H1 (cell line): ENCODE data around the gene LDAF1.

GRCh38 chr16:20409700-20410031 lies 332 bp downstream of the ACSM5 start:
- RRBS = no CpG with 5 or more reads among the region's 5 CpGs
CAGE:
- cytosol, long polyA plus RNA = no peak
- long polyA plus RNA = no peak
- nucleus, long polyA plus RNA = no peak

GRCh38 chr16:20736225-20737274 lies 5.1 kb downstream of the THUMPD1 start:
- RRBS = no CpG with 5 or more reads among the region's 8 CpGs
CAGE:
- cytosol, long polyA plus RNA = no peak
- long polyA plus RNA = no peak
- nucleus, long polyA plus RNA = start-site peak on the minus strand at chr16:20736536-20736643, 32 reads; start-site peak on the minus strand at chr16:20736823-20736863, 18 reads; start-site peak on the minus strand at chr16:20736968-20737149, 50 reads

DNA sequence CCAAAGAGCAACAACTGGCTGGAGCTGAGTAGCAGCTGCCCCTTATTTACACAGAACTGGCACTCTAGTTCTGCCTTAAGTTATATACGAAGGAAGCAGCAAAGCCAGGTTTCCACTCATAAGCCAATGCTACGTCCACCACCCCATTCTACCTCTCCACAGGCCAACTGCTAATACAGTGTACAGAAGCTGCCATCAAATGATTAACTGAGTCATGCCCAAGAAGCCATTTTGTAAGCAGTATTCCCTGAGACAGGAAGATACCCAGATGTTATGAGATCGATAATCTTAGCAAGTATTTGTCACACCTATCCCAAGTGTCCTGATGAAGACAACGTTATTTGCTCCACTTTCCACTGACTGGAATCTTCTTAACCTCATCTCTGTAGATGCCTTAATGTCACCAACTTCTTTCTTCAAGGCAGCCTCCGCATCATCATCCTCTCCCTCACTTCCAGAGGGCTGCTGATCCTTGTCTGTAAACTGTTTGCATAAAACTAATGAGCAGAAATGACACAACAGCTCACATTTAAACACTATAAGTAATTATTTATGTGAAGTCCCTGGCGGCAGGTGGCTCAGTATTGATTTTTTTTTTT lies 2.9 kb downstream of the THUMPD1 start:
- RRBS = no CpG with 5 or more reads among the region's 6 CpGs
CAGE:
- cytosol, long polyA plus RNA = no peak
- long polyA plus RNA = no peak
- nucleus, long polyA plus RNA = start-site peak on the minus strand centred at position 368 of the sequence, 205 bp wide, 23 reads

DNA sequence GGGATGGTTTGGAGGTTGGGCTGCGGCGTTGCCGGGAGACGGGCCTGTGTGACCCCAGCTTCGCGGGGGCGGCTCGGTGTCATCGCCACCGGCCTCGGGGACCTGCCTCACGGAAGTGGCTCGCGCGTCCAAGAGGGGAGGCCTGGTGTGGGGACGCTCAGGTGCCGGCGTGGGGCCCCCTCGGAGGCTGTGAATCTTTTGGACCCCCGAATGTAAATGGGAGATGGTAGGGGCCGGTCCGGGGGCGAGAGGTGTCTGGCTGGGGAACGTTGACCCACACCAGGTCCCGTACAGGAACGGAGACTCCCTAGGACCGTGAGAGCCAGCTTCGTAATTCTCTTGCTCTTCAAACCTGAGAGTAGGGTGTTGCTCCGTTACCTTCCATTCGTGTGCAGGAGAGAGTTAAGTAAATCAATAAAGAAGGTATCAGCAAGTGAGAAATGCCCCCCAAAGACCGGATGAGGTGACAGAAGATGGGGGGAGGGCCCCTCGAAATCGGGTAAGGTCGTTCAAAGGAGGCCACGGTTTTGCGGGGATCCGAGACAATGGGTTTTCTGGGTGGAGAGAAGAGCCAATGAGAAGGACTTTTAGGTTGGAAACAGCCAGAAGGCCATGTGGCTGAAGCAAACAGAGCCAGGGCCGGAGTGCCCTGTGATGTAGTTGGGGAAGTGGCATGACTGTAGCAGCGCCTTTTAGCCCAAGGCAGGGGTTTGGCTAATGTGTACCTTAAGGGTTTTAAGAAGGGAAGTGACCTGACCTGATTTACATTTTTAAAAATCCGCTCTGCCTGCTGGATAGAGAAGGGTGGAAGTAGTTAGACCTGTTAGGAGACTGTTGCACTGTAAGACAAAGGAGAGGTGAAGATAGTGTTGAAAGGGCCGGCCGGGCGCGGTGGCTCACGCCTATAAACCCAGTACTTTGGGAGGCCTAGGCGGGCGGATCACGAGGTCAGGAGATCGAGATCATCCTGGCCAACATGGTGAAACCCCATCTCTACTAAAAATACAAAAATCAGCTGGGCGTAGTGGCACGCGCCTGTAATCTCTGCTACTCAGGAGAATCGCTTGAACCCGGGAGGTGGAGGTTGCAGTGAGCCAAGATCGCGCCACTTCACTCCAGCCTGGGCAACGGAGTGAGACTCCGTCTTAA lies 767 bp downstream of the LYRM1 start:
- RRBS = under 1% methylated on average over 18 of the region's 58 CpGs
CAGE:
- cytosol, long polyA plus RNA = no peak
- long polyA plus RNA = no peak
- nucleus, long polyA plus RNA = no peak

DNA sequence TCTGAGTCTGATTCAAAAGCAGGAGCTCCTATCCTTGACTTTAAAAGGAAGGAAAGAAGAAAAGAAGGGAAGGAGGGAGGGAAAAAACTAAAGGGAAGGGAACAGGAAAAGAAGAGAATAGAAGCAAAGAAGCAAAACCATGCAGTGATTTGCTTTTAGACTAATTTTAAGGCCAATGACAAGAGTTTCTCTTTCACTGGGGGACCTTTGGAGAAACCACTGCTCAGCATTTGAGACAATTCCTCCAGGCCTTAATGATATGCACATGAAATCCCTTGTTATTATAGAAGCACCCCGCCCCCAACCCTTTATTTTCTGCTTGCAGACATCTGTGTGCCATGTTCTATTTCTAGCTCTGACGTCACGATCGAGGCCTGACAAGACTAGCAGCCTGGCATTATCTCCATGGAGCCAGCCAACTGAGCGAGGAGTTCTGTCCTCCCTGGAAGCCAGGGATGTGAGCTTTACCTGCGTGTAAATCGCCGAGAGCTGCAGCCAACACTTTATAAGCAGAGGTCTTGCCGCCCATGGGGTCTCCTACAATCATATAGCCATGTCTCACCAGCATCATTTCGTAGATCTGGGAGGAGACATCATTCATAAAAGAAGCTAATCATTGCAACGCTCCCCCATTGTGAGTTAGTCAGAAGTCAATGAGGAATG lies 117.0 kb downstream of the DNAH3 start:
- RRBS = no CpG with 5 or more reads among the region's 11 CpGs
CAGE:
- cytosol, long polyA plus RNA = no peak
- long polyA plus RNA = no peak
- nucleus, long polyA plus RNA = no peak

DNA sequence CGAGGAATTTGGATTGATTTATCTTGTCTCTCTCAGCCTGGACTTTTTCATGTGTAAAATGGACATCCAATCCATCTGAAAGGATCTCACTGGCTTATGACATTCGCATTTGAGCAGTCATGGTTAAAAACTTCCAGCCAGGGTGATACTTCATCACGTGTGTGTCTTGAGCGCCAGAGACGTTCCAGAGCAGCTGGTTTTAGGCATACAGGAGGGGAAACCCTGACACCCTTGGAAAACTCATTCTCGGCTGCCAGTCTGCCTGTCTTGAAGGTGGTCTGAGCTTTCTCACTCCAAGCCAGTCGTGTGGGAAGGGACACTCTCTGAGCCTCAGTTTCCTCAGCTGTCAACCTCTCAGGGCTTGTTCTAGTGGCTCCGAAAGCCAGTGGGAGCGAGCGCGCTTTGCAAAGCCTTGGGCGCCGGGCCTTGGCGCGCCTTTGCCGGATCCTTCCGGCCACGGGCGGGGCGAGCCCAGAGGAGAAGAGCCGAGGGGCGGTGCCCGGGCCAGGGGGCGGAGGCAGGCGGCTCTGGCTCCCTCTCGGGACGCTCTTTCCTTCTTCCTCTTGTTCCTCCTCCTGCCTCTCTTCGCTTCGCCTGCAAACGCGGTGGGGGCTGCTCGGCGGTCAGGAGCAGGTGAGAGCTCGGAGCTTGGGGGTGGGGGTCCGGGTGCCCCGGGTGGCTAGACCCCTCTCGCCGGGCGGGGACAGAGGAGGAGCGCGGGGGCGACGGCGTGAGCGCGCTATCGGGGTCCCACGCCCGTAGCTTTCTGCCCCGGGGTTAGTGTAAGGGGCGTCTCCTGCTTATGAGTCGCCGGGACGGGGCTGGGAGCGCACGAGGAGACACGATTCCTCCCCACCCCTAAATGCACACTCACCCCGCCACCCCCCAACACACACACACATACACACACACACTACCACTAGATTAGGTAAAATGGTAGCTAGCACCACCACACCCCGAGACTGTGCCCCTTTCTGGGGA lies at the start of gene LDAF1:
TSS of gene LDAF1 (plus strand) at position 561 of the 981 bp plus-strand sequence.
- RRBS = 2% methylated on average over 17 of the region's 59 CpGs
CAGE:
- cytosol, long polyA plus RNA = start-site peak on the plus strand centred at position 557 of the sequence, 103 bp wide, 642 reads
- long polyA plus RNA = start-site peak on the plus strand centred at position 587 of the sequence, 77 bp wide, 207 and 323 reads in 2 replicates
- nucleus, long polyA plus RNA = start-site peak on the plus strand centred at position 553 of the sequence, 94 bp wide, 277 reads

DNA sequence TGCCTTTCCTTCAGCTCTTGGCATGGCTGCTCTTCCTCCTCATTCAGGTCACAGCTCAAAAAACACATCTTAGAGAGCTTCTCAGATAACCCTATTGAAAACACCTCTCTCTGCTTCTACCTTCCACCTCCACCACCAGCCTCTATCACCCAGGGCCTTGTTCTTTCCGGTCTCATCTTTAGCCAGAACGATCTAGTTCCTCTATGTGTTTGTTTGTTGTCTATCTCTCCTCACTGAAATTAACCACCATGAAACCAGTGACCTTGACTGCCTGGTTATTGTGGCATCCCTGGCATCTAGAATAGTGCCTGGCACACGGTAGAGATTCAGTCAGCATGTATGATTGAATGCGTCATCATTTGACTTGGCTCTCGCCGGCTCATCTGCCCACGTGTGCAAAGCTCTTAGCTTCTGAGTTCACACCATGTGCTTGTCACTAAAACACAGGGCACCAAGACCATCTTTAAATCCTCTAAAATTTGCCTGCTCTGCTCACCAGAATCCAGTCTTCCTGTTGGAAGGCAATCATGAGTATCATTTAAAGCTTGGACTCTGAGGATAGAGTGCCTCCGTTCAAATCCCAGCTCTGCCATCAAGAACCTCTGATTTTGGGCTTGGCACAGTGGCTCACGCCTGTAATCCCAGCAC lies 12.6 kb downstream of the CRYM start:
- RRBS = no CpG with 5 or more reads among the region's 9 CpGs
CAGE:
- cytosol, long polyA plus RNA = no peak
- long polyA plus RNA = no peak
- nucleus, long polyA plus RNA = no peak

DNA sequence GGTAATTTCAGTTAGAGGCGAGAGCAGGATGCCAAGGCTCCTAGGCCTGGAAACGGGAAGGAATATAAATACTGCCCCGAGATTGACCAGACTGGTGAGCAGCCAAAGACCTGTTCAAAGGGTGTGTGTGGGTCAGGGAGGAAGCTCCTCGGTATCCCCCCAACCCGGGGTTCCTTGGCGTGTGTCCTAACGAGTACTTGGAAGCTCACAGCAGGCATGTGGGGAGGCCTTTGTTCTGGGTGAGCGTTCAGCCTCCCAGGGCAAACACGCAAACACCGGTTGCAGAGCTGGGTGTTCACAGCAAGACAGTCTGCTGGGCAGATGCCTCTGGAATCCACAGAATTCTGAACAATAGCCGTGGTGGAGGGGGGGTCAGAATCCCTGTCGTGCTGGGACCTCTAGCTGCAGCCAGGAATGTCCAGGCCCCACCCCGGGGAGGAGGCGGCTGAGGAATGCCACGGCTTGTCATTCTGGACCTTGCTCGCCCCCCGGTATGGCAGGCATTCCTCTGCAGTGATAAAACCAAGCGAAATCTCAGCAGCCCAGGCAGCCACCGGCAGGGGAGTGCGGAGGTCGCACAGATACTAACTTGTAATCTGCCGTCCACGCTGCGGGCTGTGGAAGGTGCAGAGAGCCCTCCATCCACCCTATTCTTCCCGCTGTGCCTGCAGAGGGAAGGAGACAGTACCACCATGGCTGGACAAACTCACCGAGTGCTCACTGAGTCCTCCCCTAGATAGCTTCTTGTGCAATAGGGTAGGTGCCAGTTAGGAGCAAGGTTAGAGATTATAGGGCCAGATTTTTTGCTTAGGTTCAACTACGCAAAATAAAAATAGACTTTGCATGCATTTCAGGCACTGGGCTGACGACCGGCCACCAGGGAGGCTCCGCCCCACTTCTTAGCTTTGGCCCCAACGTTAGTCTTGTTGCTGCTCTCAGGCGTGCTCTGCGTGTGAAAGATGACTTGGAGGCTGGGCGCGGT lies 77.8 kb upstream of the METTL9 start:
- RRBS = no CpG with 5 or more reads among the region's 35 CpGs
CAGE:
- cytosol, long polyA plus RNA = no peak
- long polyA plus RNA = no peak
- nucleus, long polyA plus RNA = no peak

DNA sequence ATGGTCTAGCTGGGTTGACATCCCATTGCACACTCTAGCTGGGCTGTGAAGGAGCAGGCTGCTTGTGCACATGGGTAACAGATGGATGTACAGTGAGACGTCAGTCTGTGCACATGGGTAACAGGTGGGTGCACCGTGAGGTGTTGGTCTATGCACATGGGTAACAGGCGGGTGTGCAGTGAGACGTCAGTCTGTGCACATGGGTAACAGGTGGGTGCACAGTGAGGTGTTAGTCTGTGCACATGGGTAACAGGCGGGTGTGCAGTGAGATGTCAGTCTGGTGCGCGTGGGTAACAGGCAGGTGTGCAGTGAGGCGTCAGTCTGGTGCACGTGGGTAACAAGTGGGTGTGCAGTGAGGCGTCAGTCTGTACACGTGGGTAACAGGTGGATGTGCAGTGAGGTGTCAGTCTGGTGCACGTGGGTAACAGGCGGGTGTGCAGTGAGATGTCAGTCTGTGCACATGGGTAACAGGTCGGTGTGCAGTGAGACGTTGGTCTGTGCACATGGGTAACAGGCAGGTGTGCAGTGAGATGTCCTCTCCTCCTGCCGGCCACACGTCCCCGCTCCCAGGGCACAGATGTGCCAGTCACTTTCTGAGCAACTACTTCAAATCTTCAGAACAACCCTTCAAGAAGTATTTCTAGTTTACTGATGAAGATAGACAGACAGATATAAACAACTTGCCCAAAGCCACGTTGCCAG lies 58.3 kb upstream of the METTL9 start:
- RRBS = no CpG with 5 or more reads among the region's 19 CpGs
CAGE:
- cytosol, long polyA plus RNA = no peak
- long polyA plus RNA = no peak
- nucleus, long polyA plus RNA = no peak

DNA sequence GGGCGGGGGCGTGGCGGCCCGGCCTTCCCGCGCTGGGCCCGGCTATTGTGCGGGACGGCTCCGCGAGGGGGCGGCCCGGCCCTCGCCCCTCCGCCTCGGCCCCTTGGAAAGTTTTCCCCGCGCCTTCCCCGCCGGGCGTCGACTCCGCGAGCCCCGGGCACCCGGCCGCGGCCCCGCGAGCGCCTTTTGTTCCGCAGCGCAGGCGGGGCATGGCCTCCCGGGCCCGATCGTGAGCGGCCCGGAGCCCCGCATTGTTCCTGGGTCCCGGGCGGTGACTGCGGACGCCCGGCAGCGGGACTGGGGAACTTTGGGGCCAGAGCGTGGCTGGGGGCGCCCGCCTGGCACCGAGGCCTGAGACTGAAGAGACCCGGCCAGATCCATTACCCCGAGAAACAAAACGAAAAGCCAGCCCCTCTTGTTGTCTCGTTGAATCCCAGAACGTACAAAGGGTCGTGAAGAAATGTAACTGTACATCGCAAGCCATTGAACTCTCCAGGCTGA lies 594 bp downstream of the METTL9 start:
- RRBS = 1% methylated on average over 30 of the region's 57 CpGs
CAGE:
- cytosol, long polyA plus RNA = no peak
- long polyA plus RNA = no peak
- nucleus, long polyA plus RNA = no peak

DNA sequence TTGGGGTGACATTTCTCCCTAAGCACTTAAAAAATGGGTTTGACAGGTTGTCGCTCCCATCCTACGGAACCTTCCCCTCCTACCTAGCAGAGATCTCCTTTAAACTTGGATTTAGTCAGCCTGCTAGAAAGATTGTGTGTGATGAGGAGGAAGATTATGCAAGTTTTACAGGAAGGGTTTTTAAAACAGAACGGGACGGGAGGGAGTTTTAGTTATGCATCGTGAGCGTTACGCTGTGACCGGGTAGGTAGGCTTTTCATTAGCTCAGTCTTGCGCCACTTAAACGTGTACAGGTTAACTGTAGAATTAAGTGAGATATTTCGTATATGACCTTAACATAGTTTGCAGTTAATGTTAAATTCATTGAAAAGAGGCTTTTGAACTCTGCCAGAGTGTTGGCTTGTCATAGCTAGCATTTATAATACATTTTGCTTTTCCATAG lies 1.1 kb downstream of the METTL9 start:
- RRBS = no CpG with 5 or more reads among the region's 11 CpGs
CAGE:
- cytosol, long polyA plus RNA = no peak
- long polyA plus RNA = no peak
- nucleus, long polyA plus RNA = no peak

DNA sequence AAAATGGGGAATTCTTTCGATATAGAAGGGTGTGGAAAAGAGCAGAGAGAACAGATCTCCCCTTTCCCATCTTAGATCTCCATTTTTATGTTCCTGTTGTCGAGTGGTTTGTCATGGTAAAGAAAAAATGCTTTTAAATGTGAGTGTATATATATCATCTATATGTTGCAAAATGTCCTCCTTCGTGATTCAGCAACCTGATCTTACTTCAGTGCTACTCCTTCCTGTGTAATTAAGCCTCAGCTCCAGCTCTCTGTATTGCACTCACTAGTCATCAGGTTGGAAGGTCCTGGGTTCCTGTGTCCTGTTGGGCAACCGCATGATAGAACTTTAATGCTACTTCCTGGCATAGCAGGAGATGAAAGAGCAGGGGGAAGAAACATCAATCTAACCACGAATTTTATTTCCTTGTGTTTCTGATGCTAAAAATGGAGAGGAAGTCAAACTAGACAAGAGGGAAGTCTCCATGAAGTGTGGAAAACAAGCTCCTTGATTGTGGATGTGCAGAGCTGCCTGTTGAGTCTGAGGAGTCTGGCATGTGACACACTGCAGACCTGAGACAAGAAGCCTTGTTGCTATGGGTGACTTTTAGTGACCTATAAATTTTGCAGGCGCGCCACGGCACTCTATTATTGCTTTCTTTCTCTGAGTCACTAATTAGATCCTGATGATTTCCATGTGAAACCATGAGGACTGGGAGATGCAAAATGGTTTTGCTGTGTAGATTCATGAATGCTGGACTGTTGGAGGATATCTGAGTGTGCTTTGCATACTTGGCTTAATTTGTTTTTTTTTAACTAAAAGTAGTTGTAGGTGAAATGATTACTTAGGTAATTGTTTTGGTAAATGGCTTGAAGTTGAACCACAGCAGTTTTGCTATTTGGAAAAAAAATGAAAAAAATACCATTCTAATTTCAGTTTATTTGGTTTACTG lies 25.6 kb downstream of the IGSF6 start:
- RRBS = no CpG with 5 or more reads among the region's 8 CpGs
CAGE:
- cytosol, long polyA plus RNA = no peak
- long polyA plus RNA = no peak
- nucleus, long polyA plus RNA = no peak

DNA sequence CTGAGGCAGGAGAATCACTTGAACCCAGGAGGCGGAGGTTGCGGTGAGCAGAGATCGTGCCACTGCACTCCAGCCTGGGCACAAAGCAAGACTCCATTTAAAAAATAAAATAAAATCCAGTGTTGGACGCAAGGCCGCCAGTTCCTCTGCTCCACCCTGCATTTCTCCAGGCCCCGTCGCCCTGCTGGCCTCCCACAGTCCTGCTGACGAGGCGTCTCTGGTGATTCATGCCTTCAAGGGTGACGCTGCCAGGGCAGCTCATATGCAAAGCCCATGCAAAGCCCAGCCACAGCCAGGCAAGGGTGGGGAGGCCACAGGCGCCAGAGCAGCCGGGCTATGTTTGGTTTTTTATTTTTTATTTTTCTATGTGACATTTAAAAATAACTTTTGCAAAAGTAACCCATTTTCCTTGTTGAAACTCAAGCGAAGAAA lies 6.5 kb upstream of the EEF2K start:
- RRBS = no CpG with 5 or more reads among the region's 13 CpGs
CAGE:
- cytosol, long polyA plus RNA = no peak
- long polyA plus RNA = no peak
- nucleus, long polyA plus RNA = no peak

GRCh38 chr16:22234834-22235037 lies 28.7 kb downstream of the EEF2K start:
- RRBS = no CpG with 5 or more reads among the region's 1 CpG
CAGE:
- cytosol, long polyA plus RNA = no peak
- long polyA plus RNA = no peak
- nucleus, long polyA plus RNA = no peak

DNA sequence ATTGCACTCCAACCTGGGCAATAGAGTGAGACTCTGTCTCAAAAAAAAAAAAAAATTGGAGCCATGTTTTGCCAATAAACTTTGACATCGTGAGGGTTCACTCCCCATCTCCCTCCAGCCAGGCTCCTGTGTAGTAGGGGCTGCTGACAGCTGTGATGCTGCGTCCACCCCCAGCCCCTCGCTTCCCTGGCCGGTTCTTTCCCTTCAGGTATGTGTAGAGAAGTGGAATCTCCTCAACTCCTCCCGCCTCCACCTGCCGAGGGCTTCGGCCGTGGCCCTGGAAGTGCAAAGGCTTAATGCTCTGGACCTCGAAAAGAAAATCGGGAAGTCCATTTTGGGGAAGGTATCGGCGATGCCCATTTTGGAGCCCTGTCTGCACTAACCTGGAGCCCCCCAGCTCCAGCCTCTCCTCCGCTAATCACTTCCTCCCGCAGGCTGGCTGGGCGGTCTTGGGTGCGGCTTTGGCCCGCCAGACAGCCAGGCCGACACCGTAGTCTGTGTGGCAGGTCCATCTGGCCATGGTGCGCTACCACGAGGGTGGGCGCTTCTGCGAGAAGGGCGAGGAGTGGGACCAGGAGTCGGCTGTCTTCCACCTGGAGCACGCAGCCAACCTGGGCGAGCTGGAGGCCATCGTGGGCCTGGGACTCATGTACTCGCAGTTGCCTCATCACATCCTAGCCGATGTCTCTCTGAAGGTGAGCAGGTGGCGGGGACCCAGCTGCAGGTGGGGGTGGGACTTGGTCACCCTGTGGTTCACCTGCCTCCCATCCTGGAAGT lies 30.8 kb upstream of the POLR3E start:
- RRBS = no CpG with 5 or more reads among the region's 31 CpGs
CAGE:
- cytosol, long polyA plus RNA = no peak
- long polyA plus RNA = no peak
- nucleus, long polyA plus RNA = no peak

DNA sequence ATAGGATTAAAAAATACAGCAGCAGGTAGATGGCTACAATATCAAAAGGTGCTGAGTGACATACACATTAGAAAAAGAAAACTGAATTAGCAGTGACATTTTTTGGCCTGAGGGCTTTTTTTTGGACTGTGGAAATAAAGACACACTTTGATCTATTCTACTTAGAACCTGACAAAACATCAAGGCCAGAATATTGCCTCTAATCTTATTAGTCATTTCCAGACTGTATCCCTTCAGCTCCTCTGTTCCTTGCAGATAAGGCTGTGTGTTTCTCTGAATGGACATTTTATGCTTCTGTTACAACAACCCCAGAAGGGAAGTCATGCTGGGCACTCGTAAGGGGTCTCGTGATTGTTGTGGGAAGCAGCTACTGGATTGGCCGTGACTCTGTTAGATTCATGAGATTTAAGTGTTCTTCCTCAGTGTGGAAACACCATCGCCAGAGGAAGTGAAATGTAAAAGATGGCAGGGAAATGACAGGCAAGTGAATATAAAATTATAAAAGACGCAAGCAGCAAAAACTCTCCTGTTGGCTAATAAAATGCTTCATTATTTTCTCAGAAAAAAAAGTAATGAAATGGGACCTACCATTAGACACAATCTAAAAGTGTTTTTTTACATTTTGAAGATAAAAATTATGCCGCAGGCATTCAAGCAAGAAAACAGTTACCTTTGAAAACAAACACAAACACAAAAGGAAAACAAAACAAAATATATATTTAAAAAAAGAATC lies 31.6 kb upstream of the HS3ST2 start:
- RRBS = no CpG with 5 or more reads among the region's 6 CpGs
CAGE:
- cytosol, long polyA plus RNA = no peak
- long polyA plus RNA = no peak
- nucleus, long polyA plus RNA = no peak

- RRBS = no CpG with 5 or more reads among the region's 1 CpG
CAGE:
- cytosol, long polyA plus RNA = no peak
- long polyA plus RNA = no peak
- nucleus, long polyA plus RNA = no peak
Observed at GRCh38 chr16:22912600-22912799, 98.5 kb downstream of the HS3ST2 start.

GRCh38 chr16:23119507-23120077 lies 29.7 kb downstream of the USP31 start:
- RRBS = no CpG with 5 or more reads among the region's 3 CpGs
CAGE:
- cytosol, long polyA plus RNA = no peak
- long polyA plus RNA = no peak
- nucleus, long polyA plus RNA = no peak

- RRBS = 4% methylated on average over 11 of the region's 38 CpGs
CAGE:
- cytosol, long polyA plus RNA = no peak
- long polyA plus RNA = no peak
- nucleus, long polyA plus RNA = no peak
Observed at GRCh38 chr16:23183001-23183538, 525 bp downstream of the SCNN1G start.

- RRBS = no CpG with 5 or more reads among the region's 14 CpGs
CAGE:
- cytosol, long polyA plus RNA = no peak
- long polyA plus RNA = no peak
- nucleus, long polyA plus RNA = no peak
Observed at GRCh38 chr16:23384791-23385350, 68.1 kb downstream of the COG7 start.